SJCRH30 (cell line): ENCODE measurements around a stretch of chr3.

DNA sequence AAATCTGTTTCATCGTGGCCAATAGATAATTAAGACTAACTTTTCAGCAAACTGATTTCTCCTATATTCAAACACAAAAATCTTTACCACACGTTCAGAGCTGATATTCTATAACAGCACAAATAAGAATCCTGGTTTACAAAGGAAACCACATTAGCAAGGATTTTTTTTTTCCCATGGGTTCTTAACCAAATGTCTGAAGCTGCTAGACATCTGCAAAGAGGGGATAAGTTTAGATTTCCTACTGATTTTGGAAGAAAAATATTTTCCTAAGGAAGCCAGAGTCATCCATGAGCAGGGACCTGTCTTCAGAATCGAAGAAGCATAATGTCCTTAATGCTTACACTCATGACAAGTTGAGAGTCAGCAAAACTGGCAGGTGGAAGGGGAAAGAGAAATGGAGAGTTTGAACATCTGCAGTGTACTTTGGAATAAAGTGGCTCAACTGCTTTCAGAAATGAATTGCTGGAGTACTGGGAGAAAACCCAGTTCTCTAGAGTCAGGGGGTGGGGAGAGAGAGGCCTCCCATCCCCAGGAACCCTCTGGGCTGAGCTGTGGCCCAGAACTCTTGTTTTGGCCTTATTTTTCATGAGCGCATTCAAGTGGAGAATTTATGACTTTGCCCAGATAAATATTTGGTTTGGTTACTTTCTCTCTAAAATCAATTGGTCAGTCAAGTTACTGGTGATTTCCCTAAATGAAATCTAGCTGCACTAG is 28.5 kb upstream of the HACD2 start:
- RAMPAGE, long total RNA, result no peak

DNA sequence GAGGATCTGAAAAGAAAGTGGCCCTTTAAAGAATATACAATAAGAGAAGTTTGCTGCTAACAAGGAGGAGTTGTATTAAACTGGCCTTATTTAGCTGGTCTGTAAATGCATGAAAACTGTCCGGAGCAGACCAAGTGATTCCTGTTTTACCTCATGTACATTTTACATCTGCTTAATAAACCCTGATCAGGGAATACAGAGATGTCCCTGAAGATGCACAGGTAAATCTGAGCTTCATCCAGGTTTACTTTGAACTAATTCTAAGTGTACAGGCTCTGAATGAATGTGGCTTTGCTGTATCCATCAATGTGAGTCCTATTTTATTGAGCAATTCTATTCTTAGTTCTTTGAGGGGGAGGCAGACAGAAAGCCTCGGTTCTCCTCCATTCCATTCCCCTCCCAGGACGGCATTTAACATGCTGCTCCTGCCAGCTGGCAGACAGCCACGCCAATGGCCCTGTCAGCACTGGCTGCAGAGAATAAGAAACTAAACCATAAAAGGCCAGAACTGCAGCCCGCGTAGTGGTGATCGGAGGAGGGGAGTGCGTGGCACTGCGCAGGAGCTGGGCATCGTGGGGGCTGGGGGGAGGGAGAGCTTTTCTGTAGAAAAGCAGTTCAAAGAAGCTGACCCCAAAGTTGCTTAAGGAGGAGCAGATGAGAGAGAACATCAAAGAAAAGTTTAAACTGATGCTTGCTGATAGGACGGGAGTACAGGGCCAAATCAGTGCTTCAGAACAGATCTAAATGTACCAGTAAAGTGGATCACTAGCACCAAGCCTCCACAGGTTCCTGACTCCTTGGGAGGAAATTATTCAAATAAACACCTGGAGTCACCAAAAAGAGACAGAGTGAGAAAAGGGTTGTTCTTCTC is 76.0 kb upstream of the HACD2 start:
- RAMPAGE, long total RNA, result no peak

DNA sequence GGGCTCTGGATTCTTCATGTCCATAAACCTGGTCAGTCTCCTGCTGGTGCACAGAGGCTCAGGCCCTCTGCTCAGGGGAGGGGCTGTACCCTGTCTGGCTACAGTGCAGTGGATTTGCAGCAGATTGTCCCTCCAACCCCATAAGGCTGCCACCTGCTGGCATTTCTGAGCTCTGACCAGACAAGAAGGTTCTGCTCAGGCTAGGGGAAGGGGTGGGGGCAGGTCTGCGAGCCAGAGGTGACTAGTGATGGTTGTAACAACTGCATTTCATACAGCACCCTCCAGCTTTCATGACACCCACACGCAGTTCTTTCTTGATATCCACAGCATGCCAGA is 117.2 kb upstream of the HACD2 start:
- RAMPAGE, long total RNA, result no peak

GRCh38 chr3:123757122-123757698 is 126.9 kb downstream of the MYLK start:
- RAMPAGE, long total RNA, result no peak

- RAMPAGE, long total RNA, result no peak
Observed at GRCh38 chr3:123779335-123779899, 104.7 kb downstream of the MYLK start.

GRCh38 chr3:123831431-123832010 is 52.6 kb downstream of the MYLK start:
- RAMPAGE, long total RNA, result no peak

GRCh38 chr3:124041339-124041914 is 8.3 kb downstream of the KALRN start:
- RAMPAGE, long total RNA, result no peak

DNA sequence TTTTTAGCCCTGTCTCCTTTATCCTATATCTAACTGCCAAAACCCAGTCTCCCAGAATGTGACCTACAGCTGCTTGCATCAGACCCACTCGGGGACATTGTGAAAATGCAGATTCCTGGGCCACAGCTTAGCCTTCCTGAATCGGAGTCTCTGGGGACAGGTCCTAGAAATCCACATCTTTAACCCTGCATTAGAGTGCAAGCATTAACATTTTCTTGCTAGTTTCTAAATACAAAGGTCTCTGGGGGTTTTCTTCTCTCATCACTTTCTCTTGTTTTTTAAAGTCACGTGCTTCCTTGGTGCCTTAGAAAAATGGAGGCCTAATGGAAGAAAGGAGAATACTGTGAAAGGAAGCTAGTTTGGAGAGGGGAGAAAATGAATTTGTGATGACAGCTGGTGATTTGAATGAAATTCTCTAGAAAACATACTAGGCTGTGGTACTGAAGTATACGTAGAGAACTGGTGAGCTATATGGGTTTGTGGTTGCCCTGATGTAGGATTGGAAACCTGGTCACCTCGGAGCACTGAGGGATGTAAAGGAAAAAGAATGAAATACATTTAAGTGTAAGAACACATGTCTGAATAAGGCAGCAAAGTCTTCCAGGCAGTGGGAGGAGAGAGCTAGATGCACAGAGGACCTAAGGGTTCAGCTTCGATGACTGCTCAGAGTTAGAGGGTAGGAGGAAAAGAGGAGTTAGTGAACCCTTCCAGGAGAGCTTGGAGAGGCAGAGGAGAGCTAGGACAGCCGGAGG is 29.4 kb downstream of the KALRN start:
- RAMPAGE, long total RNA, result no peak

- RAMPAGE, long total RNA, result no peak
Observed at GRCh38 chr3:124065511-124066337, 32.6 kb downstream of the KALRN start.

DNA sequence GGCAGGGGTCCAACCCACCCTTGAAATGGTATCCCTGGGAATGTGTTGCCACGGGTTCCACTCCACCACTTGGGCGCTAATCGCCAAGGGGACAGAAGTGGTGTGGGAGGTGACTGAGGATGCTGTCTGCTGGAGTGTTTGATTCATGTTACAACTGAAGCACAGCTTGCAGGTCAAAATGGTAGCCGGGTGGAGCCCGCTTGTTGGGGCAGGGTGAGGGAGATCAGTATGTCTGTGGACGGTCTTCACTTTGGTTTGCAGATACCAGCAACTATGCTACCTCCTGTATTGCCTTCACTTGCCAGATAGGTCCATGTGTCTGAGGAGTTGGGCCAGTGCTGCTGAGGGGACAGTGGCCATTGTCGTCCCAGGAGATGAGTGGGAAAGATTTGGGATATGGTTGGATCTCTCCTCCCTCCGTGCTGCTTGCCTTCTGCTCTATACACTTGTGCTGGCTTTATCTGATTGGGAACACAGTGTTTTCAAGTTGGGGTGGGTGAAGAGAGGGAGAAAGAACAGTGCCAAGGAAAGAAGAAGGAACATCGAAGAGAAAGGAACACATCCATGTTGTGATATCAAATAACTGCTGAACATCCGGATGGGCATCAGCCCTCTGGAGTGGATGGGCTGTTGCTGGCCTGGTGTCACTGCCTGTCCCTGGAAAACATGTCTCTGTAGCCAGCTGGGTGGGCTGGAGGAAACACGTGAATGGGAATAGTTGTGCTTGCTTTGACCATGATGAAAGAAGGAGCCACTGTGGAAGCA is 58.0 kb downstream of the KALRN start:
- RAMPAGE, long total RNA, result no peak

GRCh38 chr3:124119334-124119715 is 86.2 kb downstream of the KALRN start:
- RAMPAGE, long total RNA, result no peak

- RAMPAGE, long total RNA, result no peak
Observed at GRCh38 chr3:124157048-124157453, 123.9 kb downstream of the KALRN start.

GRCh38 chr3:124249756-124250282 is 216.7 kb downstream of the KALRN start:
- RAMPAGE, long total RNA, result no peak

GRCh38 chr3:124490922-124491539 is 239.2 kb upstream of the UMPS start:
- RAMPAGE, long total RNA, result no peak

DNA sequence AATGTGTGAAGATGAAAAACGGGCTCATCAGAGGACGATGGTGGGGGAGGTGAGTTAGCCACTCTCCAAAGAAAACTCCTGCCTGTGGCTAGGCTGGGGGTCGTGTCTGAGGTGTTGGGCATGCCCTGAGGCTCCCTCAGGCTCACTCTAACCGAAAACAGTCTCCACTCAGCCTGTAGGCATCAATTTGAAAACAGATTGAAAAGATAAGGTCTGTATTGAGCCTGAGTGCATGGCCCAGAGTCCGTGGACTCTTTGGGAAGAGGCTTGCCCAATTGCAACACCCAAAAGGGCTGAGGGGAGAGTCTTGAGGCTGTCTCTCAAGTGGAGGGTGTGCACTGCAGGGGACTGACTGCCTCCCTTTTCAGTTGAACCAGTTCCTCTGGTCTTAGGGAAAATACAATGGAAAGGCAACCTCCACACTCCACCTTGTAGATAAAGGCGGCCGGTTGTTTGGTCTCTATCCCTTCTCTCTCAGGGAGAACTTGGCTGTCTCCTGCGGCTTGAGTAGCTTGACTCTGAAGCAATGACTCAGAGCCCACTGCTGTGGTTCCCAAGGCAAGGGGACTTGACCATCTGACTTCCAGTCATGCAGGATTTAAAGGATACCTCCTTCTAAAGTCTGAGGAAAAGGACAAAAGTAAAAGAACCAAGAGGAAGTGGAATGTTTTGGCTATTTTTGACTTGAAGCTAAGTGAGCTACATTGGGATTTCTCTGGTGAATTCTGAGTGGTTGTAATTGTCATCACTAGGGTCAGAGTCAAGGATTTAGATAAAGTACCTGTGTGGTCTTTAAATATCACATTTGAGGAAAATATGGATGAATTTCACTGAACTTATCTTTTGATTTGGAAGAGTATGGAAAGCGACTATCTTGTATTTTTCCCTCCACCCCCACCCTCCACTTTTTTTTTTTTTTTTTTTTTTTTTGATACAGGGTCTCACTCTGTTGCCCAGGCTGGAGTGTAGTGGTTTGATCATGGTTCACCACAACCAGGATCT is 143.2 kb upstream of the UMPS start:
- RAMPAGE, long total RNA, result no peak

GRCh38 chr3:124748067-124749362 is 18.3 kb downstream of the UMPS start:
- RAMPAGE, long total RNA, result no peak

DNA sequence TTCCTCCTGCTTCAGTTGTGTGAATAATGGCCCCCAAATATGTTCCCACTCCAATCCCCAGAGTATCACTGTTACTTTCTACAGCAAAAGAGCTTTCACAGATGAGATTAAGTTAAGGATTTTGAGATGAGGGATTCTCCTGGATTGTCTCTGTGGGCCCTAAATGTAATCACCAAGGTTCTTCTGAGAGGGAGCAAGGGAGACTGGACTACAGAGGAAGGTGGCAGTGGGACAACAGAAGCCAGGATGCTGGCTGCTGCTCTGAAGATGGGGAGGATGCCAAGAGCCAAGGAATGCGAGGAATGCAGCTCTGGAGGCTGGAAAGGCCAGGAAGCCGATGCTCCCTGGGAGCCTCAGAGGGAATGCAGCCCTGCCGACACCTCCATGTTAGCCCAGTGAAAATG is 43.9 kb downstream of the UMPS start:
- RAMPAGE, long total RNA, result no peak

DNA sequence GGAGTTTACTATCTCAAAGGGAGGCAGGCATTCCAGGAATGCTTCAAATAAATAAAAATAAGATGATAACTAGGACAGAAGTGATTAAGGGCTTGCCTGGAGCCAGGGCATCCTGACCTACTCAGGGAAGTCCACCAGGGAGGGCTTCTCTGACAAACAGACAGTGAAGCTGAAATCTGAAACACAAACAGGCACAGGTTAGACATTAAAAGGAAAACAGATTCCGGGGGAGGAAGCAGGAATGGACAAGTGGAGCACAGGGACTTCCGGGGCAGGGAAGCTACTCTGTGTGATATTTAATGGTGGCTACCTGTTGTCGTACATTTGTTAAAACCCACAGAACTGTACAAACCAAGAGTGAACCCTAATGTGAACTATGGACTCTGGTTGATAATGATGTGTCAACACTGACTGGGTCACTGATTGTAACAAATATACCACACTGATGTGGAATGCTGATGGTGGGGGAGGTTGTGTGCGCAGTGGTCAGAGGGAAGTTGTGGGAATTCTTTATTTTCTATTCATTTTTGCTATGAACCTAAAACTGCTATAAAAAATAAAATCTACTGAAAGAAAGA is 53.2 kb downstream of the ITGB5 start:
- RAMPAGE, long total RNA, result no peak

DNA sequence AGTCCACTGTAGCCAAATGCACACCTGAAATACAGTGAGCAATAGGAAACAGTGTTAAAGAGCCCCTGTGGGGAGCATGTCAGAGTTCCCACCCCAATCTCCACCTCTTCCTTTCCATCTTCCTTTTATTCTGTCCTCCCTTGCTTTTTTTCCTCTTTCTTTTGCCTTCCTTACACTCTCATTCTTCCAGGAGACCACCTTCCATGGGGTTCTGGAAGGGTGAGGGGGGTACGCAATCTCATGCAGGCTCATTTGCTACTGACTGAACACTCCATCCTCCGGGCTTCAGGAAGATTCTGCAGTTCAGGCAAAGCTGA is 22.5 kb downstream of the MUC13 start:
- RAMPAGE, long total RNA, result no peak

DNA sequence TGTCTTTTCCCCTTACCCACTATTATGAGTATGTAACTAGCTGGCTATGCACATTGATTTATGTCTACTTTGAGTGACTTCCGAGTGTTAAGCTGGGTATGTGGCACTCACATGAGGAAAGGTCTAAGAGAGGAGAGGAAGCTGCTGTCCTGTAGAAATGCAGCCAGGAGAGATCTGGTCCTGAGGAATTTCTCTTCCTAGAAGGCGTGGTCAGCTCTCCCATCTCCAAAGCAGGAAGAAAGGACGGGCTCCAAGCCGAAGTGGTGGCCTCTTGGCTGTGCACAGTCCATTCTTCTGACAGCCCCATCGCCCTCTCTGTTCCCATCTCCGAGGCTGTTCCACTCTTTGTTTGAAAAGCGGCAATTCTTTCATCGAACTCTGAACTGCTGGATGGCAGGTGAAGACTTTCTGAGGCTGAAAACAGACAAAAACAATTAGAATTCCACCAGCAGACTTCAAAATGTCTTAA is 28.7 kb downstream of the HEG1 start:
- RAMPAGE, long total RNA, result no peak